H1 (cell line): ENCODE measurements around the genes COL23A1, ZNF879 and CBY3.

DNA sequence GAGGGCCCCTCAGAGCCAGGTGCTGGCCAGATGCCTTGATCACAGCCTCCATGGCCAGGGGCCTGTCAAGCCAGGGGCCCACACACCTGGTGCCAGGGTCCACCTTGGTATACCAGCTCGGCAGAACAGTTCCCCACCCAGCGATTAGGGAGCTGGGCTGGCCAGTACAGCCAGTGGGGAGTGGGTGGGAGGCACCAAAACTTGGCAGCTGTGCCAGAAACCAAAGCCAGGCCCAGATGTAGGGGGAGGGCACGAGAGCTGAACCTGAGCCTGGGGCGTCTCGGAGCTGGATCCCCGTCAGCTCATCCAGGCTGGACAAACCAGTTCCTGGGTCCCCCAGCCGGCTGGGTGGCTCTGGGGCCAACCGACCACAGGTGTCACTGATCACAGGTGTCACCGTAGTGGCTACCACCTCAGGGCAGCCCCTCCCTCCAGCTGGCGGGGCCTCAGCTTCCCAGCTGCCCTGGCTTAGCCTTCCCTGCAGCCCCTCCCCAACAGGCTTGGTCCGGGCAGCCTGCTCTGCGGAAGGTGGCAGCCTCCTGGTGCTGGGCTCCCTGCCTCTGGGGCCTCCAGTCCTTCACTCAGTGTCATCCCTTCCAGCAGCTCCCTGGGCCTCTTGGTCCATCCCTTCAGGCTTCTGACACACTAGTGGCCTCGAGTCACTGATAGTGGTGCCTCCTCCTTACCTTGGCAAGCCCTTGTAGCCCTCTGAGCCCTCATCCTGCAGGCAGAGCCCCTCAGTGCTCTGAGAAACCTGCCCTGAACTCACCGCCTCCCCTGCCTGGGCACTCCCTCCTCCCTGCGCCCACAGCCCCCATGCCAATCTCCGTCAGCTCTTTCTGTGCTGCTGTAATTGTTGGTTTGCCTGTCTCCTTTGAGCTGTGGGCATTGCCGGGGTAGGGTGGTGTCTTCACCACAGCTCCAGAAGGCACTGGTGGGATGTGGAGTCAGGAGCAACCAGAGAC lies 6.5 kb upstream of the RMND5B start:
- RRBS: no CpG with 5 or more reads among the region's 17 CpGs
CAGE:
- cytosol, long polyA plus RNA: no peak
- long polyA plus RNA: no peak
- nucleus, long polyA plus RNA: no peak

- RRBS: no CpG with 5 or more reads among the region's 7 CpGs
CAGE:
- cytosol, long polyA plus RNA: no peak
- long polyA plus RNA: start-site peak on the plus strand at chr5:178180316-178180364, 7 and 5 reads in 2 replicates
- nucleus, long polyA plus RNA: no peak
Observed at GRCh38 chr5:178179796-178180548, 7.2 kb downstream of the GMCL2 start.

GRCh38 chr5:178209157-178209592 lies 4.8 kb downstream of the HNRNPAB start:
- RRBS: no CpG with 5 or more reads among the region's 9 CpGs
CAGE:
- cytosol, long polyA plus RNA: start-site peak on the plus strand at chr5:178209386-178209441, 340 reads
- long polyA plus RNA: no peak
- nucleus, long polyA plus RNA: start-site peak on the plus strand at chr5:178209387-178209448, 267 reads

DNA sequence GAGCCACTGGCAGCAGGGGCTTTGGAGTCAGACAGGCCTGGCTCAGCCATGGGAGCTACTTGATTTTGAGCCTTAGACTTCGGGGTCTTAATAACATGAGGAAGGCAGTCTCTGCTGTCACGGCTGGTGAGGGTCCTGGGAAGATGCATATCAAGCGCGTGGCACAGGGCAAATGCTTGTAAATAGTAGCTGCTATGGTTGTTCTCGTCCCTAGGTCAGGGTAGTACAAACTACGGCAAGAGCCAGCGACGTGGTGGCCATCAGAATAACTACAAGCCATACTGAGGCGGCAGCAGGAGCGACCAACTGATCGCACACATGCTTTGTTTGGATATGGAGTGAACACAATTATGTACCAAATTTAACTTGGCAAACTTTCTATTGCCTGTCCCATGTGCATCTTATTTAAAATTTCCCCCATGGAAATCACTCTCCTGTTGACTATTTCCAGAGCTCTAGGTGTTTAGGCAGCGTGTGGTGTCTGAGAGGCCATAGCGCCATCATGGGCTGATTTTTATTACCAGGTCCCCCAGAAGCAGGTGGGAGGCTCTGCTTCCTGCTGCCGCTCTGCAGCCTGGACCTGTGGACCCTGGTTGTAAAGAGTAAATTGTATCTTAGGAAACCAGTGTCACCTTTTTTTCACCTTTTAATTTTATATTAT lies 6.1 kb downstream of the HNRNPAB start:
- RRBS: no CpG with 5 or more reads among the region's 14 CpGs
CAGE:
- cytosol, long polyA plus RNA: start-site peak on the plus strand centred at position 478 of the sequence, 57 bp wide, 629 reads
- long polyA plus RNA: no peak
- nucleus, long polyA plus RNA: start-site peak on the plus strand centred at position 478 of the sequence, 57 bp wide, 364 reads

- RRBS: no CpG with 5 or more reads among the region's 6 CpGs
CAGE:
- cytosol, long polyA plus RNA: no peak
- long polyA plus RNA: no peak
- nucleus, long polyA plus RNA: no peak
Observed at GRCh38 chr5:178212780-178213643, 8.7 kb downstream of the HNRNPAB start.

DNA sequence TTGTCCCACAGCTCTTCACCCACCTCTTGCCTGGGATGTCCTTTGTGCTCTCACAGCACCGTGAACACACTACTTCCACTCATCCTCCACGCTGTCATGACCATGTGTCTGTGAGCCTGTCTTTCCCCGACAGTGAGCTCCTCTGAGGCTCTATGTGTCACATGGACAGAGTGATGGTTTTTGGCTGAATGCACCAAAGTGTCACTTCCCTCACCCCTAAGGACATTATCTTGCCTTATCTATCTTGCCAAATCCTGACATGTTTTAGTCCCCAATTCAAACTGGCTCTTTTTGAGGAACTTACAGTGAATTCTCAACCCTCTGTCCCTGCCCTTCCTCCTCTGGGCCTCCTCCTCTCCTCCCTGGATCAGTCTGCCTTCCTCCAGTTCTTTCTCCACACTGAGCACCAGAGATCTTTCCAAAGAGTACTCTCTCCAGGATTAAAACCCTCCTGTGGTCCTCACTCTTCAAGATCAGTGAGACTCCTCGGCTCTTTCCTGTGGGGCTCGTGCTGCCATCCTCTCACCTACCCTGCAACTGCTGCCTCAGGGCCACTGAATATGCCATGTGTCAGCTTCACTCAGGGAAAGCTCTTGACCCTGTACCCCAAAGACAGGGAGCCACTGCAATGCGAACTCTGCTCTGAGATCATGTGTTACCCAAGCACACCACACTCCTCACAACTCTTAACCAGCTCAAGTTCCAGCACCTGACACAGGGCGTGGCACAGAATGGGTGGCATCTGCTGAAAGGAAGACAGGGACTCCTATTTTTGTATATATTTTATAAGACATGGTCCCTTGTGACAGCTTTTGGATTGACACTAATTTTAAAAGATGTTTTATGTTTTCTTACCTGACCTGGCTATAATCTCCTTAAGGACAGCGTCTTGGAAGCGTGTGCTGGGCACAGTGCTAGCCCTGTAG lies 11.0 kb downstream of the PHYKPL start:
- RRBS: no CpG with 5 or more reads among the region's 9 CpGs
CAGE:
- cytosol, long polyA plus RNA: no peak
- long polyA plus RNA: no peak
- nucleus, long polyA plus RNA: no peak

DNA sequence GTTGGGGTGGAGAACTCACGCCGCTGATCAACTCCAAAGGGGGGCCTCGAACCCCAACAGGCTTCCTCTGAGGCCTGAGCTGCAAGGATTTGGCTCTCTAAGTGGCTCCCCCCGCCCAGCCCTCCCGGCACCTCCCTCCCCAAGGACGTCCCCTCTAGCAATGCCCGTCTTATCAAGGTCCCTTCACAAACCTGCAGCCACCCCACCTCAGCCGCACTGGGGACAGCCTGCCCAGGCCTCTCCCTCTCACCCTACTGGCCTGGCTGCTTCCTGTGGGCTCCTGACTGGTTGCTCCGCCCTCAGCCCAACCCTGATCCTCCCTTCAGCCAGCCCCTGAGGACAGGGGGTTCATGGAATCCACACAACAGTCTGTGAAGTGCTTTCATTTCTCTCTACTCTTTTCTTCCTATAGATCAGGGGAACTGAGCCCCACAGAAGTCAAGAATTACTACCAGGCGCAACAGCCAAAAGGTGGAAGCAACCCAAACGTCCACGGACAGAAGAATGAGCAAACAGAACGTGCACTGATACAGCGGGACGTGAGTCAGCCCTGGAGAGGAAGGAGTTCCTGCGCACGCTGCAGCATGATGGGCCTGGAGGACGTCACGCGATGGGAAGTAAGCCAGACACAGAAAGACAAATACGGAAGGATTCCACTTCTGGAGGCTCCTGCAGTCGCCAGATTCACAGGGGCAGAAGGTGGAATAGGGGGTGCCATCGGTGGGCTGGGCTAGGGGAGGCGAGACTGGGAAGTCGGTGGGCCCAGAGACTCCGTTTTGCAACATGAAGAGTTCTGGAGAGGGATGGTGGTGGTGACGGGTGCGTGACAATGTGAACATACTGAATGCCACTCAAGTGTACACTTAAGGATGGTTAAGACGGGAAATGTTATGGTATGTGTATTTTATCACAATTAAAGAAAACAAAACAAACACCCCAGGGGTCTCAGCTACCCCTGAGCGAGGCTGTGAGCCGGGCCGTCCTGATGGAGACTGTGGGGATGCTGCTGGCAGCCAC lies 80.2 kb upstream of the PHYKPL start:
- RRBS: 93% methylated on average over 2 of the region's 32 CpGs
CAGE:
- cytosol, long polyA plus RNA: no peak
- long polyA plus RNA: no peak
- nucleus, long polyA plus RNA: no peak

- RRBS: no CpG with 5 or more reads among the region's 20 CpGs
CAGE:
- cytosol, long polyA plus RNA: no peak
- long polyA plus RNA: no peak
- nucleus, long polyA plus RNA: no peak
Observed at GRCh38 chr5:178428811-178429480, 161.2 kb downstream of the COL23A1 start.

GRCh38 chr5:178442438-178443014 lies 147.7 kb downstream of the COL23A1 start:
- RRBS: no CpG with 5 or more reads among the region's 17 CpGs
CAGE:
- cytosol, long polyA plus RNA: no peak
- long polyA plus RNA: no peak
- nucleus, long polyA plus RNA: no peak

- RRBS: no CpG with 5 or more reads among the region's 14 CpGs
CAGE:
- cytosol, long polyA plus RNA: no peak
- long polyA plus RNA: no peak
- nucleus, long polyA plus RNA: no peak
Observed at GRCh38 chr5:178544472-178544999, 45.7 kb downstream of the COL23A1 start.

- RRBS: no CpG with 5 or more reads among the region's 9 CpGs
CAGE:
- cytosol, long polyA plus RNA: no peak
- long polyA plus RNA: no peak
- nucleus, long polyA plus RNA: no peak
Observed at GRCh38 chr5:178545100-178545563, 45.1 kb downstream of the COL23A1 start.

DNA sequence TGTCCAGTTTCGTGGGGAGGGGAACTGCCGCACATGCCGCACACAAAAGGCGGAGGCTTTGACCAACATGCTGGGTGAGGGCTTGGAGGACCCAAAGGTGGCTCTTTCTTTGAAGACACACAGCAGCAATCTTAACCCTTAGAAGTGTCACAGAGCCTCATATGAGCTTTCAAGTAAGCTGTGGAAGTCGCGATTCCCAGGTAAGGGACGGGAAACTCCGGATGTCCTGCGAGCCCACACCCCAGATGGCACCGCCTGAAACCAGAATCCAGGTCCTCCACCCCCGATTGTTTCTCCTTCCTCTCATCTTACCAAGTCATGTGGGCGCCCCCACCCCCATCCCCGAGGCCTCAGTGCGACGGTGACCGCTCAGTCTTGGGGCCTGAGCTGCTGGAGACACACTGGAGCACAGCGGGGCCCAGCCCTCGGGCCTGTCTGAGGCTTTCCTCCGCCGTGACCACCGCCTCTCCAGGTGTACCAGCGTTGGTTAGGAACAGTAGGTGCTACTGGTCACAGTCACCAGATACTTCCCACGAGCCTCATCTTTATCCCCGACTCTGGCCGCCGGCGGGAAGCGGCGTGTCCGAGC lies 1.1 kb downstream of the COL23A1 start:
- RRBS: no CpG with 5 or more reads among the region's 30 CpGs
CAGE:
- cytosol, long polyA plus RNA: no peak
- long polyA plus RNA: no peak
- nucleus, long polyA plus RNA: no peak

- RRBS: 1% methylated on average over 63 of the region's 122 CpGs
CAGE:
- cytosol, long polyA plus RNA: start-site peak on the minus strand at chr5:178590350-178590379, 23 reads
- long polyA plus RNA: start-site peak on the minus strand at chr5:178590309-178590402, 55 and 46 reads in 2 replicates
- nucleus, long polyA plus RNA: start-site peak on the minus strand at chr5:178590337-178590357, 26 reads
Observed at GRCh38 chr5:178589729-178590796, at the start of gene COL23A1. Gene COL23A1 (minus strand): TSS chr5:178590393.

- RRBS: 2% methylated on average over 40 of the region's 88 CpGs
CAGE:
- cytosol, long polyA plus RNA: start-site peak on the plus strand at chr5:179023804-179023810, 45 reads
- long polyA plus RNA: start-site peak on the plus strand at chr5:179023800-179023825, 52 and 68 reads in 2 replicates
- nucleus, long polyA plus RNA: start-site peak on the plus strand at chr5:179023812-179023825, 18 reads
Observed at GRCh38 chr5:179023379-179024352, at the start of gene ZNF879. Gene ZNF879 (plus strand): TSS chr5:179023804.

DNA sequence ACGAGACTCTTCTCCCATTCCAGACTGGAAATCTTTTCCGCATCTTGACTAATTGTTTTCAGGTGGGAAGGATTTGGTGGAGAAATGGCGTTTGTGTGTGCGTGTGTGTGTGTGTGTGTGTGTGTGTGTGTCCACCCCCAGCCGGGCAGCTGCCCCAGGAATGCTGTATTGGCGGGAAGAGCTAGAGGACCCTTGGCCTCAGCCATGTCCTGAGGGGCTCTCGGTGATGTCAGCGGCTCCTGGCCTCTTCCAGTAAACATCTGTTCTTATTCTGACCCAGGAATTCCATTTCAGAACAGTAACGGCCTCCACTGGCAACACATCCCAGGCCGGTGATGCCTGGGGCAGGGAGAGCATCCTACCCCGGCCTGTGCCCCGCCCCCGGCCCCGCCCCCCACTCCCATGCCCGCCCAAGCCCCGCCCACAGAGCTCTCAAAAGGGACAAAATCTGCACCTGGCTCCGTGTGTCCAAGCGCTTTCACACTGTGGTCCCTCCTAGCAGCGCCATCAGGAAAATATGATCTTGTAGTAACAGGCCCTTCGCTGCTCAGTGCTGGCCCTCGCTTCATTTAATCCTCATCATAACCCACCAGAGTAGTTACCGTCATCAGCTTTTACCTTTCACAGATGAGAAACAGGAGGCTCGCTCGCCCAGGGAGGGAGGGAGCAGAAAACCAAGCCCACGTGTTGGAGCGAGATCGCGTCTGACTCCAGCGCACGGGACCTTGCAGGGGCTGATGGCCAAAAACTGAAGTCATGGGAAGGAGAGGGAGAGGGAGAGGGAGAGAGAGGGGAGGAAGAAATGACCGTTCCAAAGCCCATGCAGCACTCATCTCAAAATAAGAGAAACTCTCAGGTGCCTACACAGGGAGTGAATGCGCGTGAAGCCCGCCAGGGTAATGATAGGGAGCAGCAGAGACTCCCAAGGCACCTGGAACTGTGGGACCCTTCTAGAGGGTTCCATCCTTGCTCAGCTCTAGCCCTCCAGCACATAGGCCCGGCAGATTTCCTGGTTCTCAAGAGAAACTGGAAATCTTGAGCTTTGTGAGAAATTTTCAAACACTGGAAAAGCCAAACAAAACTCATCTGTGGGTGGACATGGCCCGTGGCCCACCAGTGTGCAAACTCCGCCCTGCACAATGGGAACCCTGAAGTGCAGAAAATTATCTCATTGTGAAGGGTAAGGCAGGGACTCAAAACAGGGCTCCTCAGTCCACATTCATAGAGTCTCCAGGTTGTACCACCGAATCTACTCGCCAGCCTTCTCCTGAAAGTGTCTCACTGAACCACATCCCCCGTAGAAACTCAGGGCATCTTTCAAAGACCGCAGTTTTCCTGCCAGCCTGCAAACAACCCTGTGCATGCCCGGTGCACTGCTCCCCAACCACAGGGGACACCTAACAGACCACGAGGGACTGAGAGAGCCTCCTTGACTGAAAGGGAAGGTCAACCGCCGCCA lies 18.6 kb downstream of the ADAMTS2 start:
- RRBS: no CpG with 5 or more reads among the region's 45 CpGs
CAGE:
- cytosol, long polyA plus RNA: no peak
- long polyA plus RNA: no peak
- nucleus, long polyA plus RNA: no peak

GRCh38 chr5:179568494-179569751 lies 18.6 kb downstream of the RUFY1 start:
- RRBS: no CpG with 5 or more reads among the region's 18 CpGs
CAGE:
- cytosol, long polyA plus RNA: no peak
- long polyA plus RNA: no peak
- nucleus, long polyA plus RNA: no peak

DNA sequence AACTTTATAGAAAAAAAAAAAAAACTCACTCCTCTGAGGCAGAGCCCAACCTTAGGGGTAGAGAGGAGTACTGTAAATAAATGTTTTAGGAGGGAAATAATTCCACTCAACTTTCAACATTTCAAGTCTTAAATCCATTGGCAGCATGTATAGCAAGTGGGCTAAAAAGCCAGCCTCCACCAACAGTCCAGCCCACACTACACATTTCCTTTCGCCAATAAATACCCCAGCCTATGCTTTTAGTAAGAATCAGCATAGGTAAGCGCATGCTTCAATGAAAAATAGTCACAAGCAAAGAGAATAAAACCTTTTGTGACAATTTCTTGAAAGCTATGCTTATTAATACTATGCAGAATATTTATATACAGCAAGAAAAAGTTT lies 5.0 kb downstream of the HNRNPH1 start:
- RRBS: no CpG with 5 or more reads among the region's 2 CpGs
CAGE:
- cytosol, long polyA plus RNA: no peak
- long polyA plus RNA: no peak
- nucleus, long polyA plus RNA: start-site peak on the minus strand centred at position 41 of the sequence, 24 bp wide, 87 reads

GRCh38 chr5:179658439-179658857 lies 22.4 kb downstream of the CBY3 start:
- RRBS: no CpG with 5 or more reads among the region's 12 CpGs
CAGE:
- cytosol, long polyA plus RNA: no peak
- long polyA plus RNA: no peak
- nucleus, long polyA plus RNA: no peak

DNA sequence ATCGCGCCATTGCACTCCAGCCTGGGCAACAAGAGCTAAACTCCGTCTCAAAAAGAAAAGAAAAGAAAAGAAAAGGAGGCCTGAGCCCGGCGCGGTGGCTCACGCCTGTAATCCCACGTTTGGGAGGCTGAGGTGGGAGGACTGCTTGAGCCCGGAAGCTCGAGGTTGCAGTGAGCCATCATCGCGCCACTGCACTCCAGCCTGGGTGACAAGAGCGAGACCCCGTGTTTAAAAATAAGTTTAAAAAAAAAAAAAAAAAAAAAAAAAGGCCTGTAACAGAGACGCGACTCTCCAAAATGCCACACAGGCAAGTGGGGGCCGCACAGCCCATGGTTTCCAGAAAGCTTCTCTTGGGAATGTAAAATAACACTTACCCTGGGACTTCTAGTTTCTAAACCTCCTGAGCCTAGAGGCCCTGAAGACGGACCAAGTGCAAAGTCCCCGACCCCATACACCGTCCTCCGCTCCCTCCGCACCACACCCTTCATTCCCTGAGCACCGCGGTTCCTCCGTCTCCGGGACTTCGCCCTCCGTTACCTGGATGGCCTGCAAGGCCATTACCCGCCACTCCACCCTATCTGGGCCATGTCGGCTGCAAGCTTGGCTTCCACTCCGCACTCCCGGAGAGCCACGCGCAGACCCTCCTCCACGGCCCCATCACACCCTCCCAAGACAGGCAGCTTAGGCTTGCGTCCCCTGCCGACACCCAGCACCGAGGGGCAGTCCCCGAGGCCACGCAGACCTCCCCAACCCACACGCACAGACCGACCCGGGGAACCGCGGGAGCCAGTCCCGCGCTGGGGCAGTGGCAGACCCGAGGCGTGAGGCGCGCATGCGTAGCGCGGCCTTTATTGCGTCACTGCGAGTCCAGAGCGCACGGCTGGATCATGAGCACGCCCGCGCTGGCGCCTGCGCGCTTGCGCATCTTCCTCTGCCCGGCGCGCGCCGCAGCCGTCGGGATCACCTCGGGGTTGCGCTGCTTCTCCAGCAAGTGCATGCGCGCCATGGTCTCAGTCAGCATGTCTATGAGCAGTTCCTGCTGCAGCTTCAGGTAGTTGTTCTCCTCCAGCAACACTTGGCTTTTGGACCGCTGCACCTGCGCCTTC lies 2.8 kb downstream of the CBY3 start:
- RRBS: 55% methylated on average over 8 of the region's 78 CpGs
CAGE:
- cytosol, long polyA plus RNA: no peak
- long polyA plus RNA: no peak
- nucleus, long polyA plus RNA: no peak

DNA sequence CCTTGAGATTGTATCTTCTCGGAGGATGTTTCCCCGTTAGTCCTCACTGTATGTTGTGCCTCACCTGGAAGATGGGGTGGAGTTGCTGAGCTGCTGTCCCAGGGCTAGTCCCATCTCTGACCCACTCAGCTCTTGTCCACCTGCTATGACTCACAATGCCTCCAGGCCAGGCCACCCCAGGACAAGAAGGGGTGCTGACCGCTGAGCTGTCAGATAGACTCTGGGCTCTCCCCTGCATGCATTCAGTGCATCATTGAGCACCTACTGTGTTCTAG lies at the start of gene CBY3:
Gene CBY3, minus strand, starts transcription at position 106 of the 275 bp plus-strand sequence.
- RRBS: no CpG with 5 or more reads among the region's 3 CpGs
CAGE:
- cytosol, long polyA plus RNA: no peak
- long polyA plus RNA: no peak
- nucleus, long polyA plus RNA: no peak